Colon Carcinoma Metastatic in the Brain (tissue), 2 donors: Measurements from ENCODE around the genes TCEANC2, CYB5RL, ACOT11 and LEXM.

- PRO-cap, 2 experiments: no peak in any of the 2 experiments
Measured at GRCh38 chr1:53862475-53863056, 24.5 kb upstream of the NDC1 start.

DNA sequence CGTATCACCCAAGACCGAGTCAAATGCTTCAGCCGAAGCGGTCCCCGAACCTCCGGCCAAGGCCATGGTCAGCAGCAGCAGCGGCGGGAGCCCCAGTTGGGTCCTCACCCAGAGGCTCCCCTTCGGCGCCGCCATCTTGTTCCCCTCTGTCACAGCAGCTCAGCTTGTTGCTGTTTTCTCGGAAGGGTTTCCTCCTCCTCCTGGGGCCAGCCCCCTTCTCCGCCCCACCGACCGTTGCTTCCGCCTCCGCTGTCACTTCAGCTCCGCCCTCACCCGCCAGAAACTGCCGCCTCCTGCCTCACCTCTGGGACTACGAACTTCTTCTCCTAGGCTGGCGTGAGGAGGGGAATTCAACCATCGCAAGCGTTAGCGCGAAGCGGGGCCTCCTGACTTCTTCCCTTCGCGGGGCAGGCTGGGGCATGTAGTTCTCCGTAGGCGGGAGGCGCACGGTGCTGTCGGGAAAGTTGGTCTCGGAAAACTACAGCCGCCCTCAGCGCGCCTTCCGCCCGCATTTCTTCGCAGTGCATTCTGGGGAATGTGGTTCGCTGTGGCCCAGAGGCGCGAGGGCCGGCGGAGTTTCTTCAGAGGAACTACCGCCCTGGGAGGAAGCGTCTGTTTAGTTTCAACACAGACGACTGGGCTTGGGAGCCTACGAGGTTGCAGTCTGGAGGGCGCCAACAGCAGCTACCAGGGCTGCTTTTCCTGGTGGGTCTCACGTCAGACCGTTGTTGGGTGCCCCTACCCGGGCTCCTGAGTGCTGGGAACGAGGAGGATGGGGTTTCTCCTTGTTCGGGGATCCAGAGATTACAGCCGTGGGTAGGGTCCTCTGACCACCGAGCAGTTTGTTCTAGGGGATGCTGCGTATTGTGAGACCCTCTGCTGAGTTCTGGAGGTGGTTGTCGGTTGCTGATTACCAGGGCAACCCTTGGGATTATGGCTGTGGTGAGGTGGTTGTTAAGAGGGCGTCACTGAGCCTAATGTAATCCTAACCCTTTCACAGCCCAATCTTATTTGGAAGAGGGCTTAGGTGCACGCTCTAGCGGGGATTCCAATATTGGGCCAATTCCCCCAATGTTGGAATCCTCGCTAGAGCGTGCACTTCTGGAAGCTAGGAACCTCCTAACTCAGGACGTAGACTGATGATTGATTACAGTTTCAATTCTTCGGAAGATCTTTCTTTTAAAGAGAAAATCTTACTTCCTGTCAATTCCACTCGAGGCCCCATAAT lies at the start of gene TCEANC2:
TCEANC2 (plus strand) TSS at position 555 of the 1,228 bp plus-strand sequence.
- PRO-cap, 2 experiments: peak in 2 of 2 experiments; most common plus-strand start position 555 of the sequence (in 2); most common minus-strand start position 151 of the sequence (in 2)

GRCh38 chr1:54199311-54200295 lies at the start of gene CYB5RL:
TSS of gene CYB5RL (minus strand) at chr1:54200030.
- PRO-cap, 2 experiments: peak in 2 of 2 experiments; most common plus-strand start chr1:54199576 (in 1); most common minus-strand start chr1:54200030 (in 2)

DNA sequence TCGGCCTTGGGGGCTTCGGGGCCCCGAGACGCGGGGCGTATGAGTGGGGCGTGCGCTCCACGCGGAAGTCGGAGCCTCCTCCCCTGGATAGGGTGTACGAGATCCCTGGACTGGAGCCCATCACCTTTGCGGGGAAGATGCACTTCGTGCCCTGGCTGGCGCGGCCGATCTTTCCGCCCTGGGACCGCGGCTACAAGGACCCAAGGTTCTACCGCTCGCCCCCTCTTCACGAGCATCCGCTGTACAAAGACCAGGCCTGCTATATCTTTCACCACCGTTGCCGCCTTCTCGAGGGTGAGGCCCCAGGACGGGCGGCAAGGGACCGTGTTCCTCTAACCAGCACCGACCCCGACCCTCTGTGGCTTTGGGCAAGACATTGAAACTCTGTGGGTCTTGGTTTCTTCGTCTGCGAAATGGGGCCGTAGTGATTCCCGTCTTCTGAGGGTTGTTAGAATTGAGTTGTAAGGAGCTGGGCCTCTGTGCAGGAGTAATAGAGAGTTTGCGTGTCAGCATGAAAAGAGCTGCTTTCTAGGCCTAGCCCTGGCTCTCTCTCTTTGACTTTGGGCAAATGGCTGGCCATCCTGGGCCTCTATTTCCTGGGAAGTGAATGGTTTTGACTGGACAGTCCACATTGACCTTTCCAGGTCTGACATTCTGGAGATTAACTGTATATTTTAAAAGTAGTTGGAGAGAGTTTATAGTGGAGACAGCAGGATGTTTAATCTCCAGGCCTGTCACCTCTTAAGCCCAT lies 504 bp downstream of the MRPL37 start:
- PRO-cap, 2 experiments: no peak in any of the 2 experiments

GRCh38 chr1:54238846-54239410 lies 39.0 kb downstream of the MRPL37 start:
- PRO-cap, 2 experiments: no peak in any of the 2 experiments

DNA sequence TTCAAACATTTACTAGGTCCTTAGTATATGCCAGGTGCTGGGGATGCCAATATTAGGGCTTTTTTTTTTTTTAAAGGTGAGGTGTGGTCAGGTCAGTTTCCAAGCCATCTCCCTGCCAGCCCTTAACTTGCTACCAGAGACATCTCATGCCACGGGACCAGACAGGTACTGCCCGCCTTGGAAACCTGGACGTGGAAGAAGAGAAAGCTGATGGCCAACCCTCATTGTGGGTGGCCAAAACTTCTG lies 78.2 kb downstream of the MRPL37 start:
- PRO-cap, 2 experiments: no peak in any of the 2 experiments

GRCh38 chr1:54281759-54282429 lies 81.9 kb downstream of the MRPL37 start:
- PRO-cap, 2 experiments: no peak in any of the 2 experiments

DNA sequence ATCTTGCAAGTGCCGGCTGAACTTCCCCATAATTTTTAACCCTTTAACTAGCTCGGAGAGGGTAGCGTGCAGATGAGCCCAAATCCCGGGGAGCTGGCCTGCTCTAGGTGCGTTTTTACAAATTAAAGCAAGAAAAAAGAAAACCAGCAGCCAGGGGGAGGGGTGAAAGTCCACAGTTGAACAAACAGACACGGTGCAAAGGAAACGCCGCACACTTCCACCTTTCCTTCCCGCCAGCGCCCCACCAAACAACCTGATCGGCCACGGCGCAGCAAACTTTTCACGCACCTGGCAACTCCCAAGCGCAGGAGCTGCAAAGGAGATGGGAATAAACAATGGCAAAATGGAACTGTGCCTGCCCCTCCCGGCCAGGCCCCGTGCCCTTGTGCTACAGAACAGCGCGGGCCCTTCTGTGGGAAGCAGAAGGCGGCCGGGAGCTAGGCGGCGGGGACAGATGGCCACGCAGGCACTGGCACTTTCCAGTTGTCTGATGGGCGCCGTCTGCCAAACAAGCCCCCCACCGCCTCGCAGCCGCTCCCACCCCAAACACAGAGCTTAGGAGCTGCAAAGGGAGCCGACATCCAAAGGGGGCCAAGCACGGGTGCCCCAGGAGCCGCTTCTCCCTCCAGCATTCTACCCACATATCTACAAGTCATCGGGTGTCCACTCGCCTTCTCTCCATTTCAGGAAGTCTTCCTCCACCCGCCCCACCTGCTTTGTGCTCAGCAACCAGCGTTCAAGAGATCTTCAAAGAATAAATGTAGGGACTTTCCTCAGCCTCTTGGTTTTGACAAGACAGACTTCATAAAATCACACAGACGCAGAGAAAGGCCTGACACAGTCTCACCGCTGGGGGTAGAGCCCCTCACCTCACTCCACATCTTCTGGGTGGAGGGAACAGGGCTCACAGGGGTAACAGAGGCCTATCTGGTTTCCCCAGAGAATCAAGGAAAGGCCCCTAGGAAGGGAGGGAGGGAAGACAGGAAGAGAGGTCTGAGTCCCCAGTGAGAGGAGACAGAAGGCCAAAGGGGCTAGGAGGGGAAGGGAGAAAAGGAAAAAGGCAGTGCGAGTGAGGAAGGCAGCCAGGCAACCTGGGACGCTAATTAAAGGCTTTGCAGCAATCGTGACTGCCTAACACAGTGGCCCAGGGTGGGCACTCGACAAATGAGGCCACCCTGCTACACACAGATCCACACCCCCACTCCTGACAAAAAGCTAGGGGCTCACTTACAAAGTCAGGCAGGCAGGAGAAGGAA lies 156.6 kb downstream of the MRPL37 start:
- PRO-cap, 2 experiments: peak in 1 of 2 experiments; most common plus-strand start position 187 of the sequence (in 1)

DNA sequence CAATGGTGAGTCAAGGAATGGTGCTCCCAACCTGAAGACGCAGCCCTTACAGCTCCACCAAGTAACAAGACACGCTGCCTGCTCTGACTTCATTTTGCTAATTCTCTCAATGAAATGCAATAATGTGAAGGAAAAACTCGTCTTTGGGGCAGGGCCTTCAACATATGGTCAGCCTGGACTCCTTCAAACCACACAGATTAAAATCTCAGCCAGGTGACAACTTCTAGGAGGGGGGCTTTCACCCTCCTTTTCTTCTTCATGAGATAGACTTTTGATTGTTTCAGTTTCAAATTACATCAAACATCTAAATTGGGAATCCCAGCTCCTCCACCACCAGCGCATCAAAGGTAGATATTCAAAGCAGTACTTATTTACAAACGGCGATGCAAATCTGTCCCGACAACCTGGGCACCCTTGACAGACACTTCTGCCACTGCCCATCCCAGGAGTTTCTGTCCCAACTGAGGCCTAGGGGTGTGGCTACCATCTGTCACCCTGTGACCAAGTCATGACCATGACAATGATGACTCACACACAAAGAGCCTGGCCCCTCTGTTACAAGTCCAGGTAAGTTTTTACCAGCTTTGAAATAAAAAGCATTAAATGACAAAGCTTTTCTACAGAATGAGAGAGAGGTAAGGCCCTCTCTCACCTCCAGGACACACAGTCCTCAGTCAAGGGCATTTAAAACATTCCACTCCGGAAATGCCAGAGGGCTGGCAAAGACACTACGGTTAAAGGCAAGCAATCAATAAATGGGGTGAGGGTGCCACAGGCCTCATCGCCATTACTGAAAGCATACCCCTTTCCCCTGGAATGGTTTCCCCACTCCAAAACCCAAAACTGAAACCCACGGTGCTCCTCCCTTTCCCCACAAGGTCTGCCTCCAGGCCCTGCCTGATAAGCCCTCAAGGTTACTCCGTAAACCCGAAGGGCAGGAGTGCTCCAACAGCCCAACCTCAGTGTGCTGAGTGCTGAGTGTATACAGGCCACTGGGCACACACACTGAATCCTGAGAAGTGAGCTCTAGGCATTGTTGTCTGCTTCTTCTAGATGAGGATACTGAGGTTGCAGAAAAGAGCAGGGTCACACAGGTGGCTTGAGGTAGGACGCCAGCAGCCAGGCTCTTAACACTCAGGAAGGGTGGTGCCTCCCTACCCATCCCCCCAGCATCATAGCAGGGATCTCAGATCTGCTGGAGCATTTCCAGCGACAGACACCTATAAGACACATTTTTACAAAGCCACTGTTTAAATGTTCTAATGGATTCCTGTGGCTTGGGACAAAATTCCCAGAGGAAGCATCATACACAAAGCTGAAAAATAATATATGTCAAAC lies 171.2 kb upstream of the ACOT11 start:
- PRO-cap, 2 experiments: no peak in any of the 2 experiments

DNA sequence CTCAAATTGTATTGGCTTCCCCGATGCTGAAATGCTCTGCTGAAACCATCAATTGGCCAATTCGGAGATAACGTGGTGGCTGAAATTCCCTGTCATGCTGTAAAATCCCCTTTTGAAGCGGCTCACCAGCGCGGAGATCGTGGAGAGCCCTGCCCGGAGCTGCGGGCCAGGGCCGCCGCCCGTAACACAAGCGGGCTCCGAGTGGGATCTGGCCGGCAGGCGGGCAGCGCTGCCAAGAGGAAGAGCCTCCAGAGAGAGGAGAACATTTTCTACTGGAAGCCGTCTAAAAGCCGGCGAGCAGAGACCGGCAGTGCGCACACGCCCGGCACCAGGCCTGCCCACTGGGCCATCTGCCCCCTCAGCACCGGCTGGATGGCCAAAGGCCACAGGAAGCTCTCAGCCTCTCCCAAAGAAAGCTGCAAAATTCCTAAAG lies 157.4 kb upstream of the ACOT11 start:
- PRO-cap, 2 experiments: no peak in any of the 2 experiments

DNA sequence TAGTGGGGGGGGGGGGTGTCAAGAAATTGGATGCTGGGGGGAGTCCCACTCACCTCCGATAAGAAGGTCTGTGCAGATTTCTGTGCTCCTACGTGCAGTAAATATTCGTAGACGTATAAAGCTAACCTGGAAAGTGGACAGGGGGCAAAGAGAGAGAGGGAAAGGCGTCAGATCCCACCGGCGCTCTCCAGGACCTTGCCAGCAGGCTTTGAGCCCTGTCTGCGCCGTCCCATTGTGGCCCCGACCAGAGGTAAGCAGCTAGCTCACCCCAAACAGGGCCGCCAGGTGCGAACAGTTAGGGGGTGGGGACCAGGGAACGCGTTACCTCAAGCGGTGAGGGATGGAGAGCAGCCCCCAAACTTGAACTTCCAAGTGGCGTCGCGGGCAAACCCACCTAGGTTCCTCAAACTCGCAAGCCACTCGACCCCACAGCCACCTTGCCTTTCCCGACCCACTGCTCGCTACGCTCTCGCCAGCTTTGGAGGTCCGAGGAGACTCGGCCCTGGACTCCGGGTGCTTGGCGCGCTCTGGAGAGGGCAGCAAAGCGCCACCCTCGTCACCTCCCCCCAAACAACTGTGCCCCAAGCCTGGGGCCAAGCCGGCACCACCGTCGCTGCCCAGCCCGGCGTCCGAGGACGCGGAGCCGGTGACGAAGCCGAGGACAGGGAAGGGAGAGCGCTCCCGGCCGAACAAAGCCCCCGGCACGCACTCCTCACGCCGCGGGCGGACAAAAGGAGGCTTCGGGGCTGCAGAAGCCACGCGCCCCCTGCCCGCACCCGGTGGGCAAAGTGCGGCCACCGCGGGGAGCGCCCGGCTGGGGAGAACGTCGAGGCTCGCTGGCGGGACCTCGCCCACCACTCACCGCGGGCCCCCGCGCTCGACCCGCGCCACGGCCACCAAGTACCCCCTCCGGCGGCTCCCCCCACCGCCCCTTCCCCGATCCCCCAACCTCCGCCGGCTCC lies 142.9 kb upstream of the ACOT11 start:
- PRO-cap, 2 experiments: no peak in any of the 2 experiments

DNA sequence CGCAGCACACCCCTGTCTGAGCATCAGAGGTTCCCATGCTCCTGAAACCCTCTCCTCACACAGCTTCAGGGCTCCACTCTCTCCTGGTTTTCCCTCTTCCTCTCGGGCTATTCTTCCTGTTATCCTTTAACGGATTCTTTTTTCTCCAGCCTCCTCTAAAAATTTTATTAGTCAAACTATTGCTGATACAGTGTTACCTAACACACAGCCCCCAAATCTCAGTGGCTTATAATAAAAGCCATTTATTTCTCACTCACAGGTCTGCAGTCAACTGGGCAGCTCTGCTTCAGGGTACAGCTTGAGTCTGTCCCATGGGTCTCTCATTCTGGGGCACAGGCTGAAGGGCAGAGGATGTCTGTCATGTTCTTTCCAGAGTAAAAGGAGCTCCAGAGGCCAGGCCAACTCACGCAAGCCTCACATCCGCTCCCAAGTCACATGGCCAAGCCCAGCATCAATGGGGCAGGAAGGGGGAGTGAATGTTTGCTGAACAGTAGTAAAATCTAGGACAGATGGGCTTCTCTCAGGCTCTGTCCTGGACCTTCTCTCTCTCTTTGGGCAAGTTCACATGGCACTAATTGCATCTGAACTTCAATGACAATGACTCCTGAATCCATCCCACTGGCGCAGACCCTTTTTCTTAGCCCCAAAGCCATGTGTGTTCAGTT lies 134.8 kb upstream of the ACOT11 start:
- PRO-cap, 2 experiments: no peak in any of the 2 experiments

- PRO-cap, 2 experiments: no peak in any of the 2 experiments
Measured at GRCh38 chr1:54488786-54489096, 59.3 kb upstream of the ACOT11 start.

GRCh38 chr1:54547203-54548671 lies at the start of gene ACOT11:
TSS of gene ACOT11 (plus strand) at chr1:54548228.
- PRO-cap, 2 experiments: no peak in any of the 2 experiments

DNA sequence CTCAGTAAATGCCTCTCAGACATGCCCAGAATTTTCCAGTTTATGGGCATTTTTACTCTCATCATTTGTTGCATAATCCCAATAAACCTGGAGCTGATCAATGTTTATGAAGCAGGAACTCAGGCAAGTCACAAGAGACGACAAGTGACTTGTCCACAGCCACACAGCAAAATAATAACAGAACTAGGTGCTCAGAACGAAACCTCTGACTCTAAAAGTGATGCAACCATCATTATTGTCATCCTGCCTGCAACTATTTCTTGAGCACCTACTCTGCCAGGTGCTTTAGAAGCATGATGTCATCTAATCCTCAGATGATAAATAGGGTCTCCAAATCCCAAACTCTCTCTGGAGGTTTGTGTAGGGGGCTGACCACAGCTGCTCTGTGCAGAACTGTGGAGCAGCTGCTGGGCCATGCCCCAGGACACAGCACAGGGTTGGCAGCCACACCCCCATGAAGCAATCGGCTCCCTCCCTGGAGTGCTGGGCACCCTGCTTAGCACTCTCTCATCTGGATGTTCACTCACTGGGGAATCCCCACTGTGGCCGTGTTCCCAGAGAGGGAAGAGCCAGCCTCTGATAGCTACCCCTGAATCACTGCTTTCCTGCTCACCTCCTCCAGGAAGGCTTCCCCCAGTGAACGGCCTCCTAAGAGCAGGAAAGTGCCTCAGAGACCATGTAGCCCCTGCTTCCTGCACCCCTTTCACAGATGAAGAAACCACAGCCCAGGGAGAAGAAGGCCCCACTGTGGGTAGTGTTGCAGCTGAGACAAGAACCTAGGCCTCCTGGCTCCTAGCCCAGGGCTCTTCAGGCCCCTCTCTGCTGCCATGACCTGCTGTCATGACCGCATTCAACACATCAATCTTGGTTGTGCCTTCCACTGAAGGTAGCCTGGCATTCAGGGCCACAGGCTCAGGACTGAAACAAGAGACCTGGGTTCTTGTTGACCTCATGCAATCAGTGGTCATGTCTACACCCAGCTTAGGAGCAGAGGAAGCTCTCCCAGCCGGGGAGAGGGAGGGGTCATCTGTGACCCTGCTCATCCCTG lies 2.1 kb downstream of the TTC22 start:
- PRO-cap, 2 experiments: no peak in any of the 2 experiments

GRCh38 chr1:54805891-54806396 lies at the start of gene LEXM:
TSS of gene LEXM (plus strand) at chr1:54806063.
- PRO-cap, 2 experiments: no peak in any of the 2 experiments

GRCh38 chr1:54845887-54846729 lies 40.2 kb downstream of the LEXM start:
- PRO-cap, 2 experiments: no peak in any of the 2 experiments

GRCh38 chr1:54883837-54884522 lies 3.0 kb downstream of the DHCR24 start:
- PRO-cap, 2 experiments: no peak in any of the 2 experiments

DNA sequence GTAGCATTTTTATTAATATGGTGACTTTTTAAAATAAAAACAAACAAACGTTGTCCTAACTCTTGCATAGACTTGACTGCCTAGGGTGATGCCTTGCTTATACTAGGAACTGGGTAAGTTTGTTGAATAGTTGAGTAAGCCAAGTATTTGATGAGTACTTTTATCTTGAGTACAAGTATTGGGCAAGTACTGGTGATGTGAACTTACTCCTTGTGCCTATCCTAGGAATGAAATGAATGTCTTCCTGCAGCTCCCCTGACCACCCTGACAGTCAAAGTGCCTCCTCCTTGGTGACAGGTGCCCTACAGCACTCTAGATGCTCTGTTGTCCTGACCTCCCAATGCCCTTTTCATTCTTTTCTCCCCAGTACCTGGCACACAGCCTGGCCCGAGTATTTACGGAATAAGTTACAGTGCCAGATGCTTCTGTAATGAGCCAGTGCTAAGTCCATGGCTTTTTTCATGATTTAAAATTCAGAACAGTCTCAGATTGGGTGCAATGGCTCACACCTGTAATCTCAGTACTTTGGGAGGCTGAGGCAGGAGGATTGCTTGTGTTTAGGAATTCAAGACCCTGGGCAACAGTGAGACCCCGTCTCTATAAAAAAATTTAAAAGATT lies 25.6 kb downstream of the PCSK9 start:
- PRO-cap, 2 experiments: no peak in any of the 2 experiments

DNA sequence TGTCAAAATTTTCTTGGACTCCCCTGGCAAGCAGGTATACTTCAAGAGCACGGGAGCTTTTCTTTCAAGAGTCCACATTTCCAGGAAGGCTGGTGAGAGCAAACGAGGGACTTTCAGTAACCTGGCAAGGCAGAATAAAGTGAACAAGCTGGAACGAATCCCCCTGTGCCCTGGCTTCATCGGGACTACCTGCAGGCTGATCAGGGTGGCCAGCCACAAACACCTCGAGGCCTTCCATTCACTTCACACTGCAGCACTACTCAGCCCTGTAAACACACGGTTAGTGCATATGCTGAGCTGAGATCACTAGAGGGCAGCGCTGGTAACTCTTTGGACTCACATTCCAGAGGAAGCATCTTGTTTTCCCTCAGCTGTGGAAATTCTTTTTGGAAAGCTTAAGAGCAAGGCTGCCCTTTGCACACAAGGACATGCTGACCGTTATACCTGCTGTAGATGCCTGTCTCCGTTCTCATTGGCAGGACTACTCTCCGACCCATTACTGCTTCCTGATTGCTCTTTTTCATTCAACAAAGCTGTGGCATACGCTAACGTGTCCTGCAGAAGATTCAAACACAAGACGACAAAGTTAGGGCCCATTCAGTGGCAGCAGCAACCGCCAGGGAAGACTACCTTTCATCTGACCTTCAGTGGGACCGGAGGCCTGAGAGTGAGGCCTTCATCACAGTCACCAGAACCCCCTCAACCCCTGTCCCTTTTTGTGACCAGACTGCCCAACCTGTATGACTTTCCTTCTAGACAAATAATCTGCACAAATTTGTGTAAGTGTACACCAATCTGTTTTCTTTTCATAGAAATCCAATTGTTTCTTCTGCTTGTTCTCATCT lies 32.2 kb downstream of the PCSK9 start:
- PRO-cap, 2 experiments: no peak in any of the 2 experiments